Mesothelial cell of epicardium (in vitro differentiated cells): Measurements from ENCODE around the genes KPNA3 and TRIM13.

GRCh38 chr13:49792060-49792854, at the start of gene KPNA3:
KPNA3 (minus strand) TSS chr13:49792682.
- PRO-cap, result unidirectional peak, minus-strand start at chr13:49792538

- PRO-cap, result no peak
Observed at GRCh38 chr13:49938209-49938738, 2.1 kb upstream of the SPRYD7 start.

- PRO-cap, result bidirectional peak, plus-strand start at chr13:49997048, minus-strand start at chr13:49996741
Observed at GRCh38 chr13:49996945-49997804, at the start of gene TRIM13. TRIM13 (plus strand) TSS chr13:49997042.

GRCh38 chr13:50011991-50012641, 3.1 kb upstream of the KCNRG start:
- PRO-cap, result no peak

GRCh38 chr13:50037923-50038493, 22.8 kb downstream of the KCNRG start:
- PRO-cap, result no peak

GRCh38 chr13:50045078-50045972, 30.1 kb downstream of the KCNRG start:
- PRO-cap, result no peak

- PRO-cap, result no peak
Observed at GRCh38 chr13:50080760-50080875, 65.4 kb downstream of the KCNRG start.

- PRO-cap, result no peak
Observed at GRCh38 chr13:50082436-50083243, 67.4 kb downstream of the KCNRG start.

- PRO-cap, result bidirectional peak, plus-strand start at chr13:50125677, minus-strand start at chr13:50125541
Observed at GRCh38 chr13:50125443-50125607, 110.1 kb downstream of the KCNRG start.

DNA sequence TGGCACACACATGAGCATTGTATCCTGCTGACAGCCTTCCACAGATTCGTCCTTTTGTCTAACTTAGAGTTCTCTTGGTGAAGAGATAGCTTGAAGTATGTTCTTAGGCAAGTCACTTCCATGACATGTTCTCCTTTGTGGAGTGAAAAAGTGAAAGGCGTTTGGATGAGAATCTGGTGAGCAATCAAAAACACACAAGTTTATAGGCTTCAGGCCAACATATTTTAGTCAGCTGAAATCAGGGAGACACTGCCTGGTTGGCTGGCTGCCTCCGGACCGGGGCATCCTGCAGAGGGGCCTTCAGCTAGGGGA, 193.1 kb downstream of the KCNRG start:
- PRO-cap, result no peak

GRCh38 chr13:50357336-50357997, 342.2 kb downstream of the KCNRG start:
- PRO-cap, result no peak

DNA sequence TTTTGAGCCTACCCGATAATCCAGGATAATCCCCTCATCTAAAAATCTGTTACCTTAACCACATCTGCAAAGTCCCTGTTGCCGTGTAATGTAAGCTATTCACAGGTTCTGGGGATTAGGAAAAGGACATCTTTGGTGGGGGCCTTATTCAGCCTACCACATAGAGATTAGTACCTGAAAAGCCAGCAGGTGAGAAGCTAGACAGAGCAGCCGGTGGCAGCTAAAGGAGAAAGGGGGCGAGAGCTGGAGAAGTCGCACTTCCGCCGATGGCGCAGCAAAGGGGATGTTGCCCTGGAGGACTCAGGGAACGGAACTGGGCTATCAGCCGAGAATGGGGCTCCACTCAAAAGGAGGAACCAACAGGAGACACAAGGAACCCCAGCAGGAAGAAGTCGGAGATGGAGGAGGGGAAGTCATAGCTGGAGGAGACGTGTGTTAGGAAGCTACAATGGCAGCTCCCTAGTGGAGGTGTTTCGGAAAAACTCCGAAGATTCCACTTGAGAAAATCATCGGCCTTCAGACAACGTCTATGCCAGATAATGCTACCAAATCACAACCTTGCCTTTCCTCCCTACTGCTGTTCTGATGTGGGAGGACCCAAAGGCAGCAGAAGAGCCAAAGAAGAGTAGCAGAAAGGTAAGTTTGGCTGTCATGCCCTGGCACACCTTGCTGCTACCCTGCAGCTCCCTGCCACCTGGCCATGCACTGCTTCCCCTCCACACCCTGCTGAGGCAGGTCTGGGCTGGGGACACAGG, 128.1 kb downstream of the DLEU7 start:
- PRO-cap, result no peak

DNA sequence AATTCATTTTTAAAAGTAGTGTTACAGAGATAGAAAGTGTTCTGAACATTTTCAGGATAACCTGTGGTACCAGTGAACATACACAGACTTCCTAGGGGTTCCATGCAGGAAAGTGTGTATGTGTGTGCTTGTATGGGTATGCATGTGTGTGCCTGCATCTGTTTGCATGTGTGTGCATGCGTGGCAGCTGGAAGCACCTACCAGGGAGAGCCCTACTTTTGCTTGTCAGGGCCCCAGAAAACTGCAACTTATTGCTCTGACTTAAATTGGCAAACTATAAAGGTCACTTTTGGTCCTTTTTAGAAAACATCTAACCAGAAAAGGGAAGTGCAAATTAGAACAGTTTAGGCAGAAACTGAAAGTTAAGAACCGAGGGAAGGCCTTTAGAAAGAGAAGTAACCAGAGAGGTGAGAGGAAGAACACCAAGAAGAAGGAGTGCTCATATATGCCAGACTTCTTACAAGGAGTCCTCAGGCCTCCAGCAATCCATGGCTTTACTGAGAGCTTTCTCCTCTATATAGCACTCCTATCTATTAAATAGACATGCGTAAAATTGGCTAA, 32.5 kb downstream of the DLEU7 start:
- PRO-cap, result no peak

- PRO-cap, result no peak
Observed at GRCh38 chr13:50842794-50843124, 733 bp downstream of the DLEU7 start.

DNA sequence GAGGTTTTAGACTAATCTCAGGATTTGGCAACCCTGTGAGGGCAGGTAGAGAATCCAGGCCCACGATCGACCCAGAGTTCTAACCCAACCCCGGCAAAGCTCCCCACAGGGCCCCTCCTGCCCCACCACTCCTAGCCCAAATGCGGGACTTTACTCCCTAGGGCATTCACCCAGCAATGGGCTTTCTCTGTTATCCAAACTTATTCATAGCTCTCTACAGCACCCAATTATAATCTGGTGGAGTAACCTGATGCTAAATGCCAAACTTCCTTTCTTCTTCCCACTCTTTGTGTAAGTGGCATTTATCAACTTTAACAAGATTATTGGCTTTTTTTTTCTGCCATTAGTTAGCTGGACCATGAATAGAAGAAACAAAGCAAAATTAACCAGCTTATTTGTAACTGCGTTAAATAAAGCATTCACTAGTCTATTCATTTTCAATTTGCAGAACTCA, 1.3 kb downstream of the FAM124A start:
- PRO-cap, result no peak

DNA sequence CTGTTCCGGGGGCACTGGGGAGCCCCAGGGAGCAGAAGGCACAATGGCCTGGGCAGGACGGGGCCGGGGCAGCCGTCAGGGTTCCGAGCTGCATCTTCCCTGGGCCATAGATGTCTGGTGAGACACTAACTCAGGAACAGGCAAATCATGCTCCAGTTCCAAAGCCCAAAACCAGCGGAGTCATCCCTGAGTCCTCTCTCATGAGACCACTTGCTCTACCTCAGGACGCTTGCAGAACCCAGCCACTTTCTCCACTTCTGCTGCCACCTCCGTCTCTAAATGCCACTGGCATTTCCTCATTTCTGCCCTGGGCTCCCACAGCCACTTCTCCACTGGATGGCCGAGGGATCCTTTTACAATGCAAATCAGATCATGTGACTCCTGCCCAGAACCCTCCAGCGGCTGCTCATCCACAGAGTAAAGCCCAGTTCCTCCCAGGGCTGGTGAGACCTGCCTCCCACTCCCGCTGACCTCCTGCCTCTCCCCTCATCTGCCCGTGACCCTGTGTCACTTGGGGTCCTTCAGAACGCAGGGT, 36.8 kb downstream of the FAM124A start:
- PRO-cap, result no peak

DNA sequence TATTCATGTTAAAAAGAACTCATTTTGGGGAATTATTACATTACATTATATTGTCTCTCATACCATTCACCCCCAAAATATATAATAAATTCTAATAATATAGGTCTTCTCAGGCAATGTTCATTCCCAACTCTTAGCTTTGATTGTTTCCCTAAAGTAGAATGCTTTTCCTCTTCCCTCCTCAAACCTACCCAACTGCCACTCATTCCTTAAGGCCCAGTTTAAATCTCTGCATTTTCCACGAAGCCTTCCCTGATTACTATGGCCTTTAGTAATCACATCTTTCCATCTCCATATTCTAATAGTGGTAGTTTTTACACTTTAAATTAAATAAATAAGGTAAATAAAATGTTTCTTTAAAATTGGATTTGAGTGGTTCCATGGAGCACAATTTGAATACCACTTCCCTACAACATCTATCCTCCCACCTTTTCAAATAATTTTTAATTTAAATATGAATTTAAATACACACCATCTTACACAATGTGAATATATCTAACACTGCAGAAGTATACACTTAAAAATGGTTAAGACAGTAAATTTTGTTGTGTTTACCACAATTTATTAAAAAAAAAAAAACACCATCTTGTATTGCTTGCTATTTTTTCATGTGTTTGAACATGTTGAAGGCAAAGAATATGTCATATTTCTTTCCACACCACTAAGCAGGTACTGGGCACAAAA, 20.8 kb downstream of the INTS6 start:
- PRO-cap, result no peak

DNA sequence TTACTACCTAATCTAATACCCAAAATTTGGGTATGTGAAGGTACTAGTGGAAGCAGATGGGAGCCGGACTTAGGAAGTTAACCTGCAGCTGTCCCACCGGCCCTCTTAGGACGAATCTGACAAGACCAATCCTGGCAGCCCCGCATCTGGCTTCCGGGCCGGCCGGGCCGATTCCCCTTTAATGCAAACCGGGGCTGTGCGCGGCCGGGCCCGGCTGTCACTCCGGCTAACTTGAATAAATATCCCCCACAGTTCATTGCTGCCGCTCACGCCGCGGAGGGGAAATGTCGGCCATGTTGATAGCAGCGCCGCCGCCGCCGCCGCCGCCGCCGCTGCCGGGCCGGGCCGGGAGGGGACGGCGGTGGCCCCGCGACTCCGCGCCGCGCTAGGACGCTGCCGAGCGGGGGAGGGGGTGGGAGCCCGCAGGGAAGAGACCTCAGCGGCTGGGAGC, 1.4 kb downstream of the INTS6 start:
- PRO-cap, result unidirectional peak, plus-strand start at position 269 of the sequence

- PRO-cap, result no peak
Observed at GRCh38 chr13:51524220-51524753, 60.0 kb upstream of the WDFY2 start.

DNA sequence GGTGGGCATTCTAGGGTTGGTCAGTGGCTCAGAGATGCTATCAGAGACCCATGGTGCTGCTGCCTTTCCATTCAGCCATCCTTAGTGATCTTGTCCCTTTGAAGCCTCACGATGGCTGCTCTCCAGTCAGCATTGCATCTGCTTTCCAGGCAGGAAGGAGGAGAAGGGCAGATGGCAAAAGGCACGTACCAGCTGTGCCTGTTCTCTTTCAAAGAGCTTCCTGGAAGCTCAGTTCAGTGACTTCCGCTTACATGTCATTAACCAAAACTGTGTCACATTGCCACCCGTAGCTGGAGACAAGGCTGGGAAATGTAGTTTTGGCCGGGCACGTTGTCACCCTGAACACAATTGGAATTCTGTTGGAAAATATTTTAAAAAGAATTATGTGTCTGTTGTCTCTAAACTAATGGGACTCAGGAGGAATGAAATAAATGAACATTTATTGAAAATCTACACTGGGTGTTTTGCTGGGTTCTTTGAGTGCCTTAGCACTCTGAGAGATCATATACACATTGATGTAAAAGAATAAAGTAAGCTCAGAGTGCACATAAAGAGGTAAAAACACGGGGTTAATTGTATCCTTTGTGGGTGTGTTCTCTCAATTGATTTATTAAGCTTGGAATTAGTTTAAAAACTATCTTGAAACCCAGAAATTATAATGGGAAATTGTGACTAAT, 30.3 kb downstream of the WDFY2 start:
- PRO-cap, result no peak